Paraaortic lymph node (tissue), 1 donor: ENCODE measurements around the genes MAP7, OLIG3 and PBOV1.

DNA sequence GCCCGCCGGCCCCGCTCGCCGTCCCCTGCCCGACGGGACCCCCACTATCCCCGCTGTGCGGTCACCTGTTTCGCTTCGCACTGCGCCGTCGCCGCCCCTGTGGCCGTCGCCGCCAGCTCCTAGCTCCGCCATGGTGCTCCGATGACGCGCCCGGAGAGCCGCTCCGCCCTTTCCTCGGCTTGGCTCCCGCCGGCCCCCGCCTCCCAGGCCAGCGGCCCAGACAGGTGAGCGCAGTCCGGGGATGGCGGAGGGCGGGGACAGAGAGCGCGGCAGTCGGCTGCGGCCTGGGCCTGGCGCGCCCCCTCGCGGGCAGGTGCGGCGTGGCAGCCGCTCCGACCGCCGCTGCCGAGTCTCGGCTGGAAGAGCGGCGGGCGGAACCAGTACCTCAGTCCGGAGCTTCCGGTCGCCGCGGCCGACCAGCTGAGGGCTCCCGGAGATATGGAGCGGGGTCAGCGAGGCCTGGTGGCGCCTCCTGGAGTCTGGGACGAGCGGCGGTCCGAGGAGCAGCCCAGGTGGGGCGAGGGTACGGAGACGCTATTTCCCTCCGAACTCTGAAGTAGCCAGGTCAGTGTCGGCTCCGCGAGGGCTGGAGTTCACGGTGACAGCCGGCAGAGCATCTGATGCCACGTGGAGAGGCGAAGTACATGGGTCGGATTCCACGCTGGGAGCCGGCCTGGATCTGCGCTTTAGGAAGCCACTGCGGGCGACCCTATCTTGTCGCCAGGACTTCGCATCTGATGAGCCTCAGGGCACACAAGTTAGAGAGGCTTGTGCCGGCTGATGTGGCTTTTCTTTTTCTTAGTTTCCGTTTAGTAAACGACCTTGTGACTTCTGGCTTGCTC, at the start of gene MAP7:
MAP7 (minus strand) TSS at position 146 of the 842 bp plus-strand sequence.
- PRO-cap = no peak

DNA sequence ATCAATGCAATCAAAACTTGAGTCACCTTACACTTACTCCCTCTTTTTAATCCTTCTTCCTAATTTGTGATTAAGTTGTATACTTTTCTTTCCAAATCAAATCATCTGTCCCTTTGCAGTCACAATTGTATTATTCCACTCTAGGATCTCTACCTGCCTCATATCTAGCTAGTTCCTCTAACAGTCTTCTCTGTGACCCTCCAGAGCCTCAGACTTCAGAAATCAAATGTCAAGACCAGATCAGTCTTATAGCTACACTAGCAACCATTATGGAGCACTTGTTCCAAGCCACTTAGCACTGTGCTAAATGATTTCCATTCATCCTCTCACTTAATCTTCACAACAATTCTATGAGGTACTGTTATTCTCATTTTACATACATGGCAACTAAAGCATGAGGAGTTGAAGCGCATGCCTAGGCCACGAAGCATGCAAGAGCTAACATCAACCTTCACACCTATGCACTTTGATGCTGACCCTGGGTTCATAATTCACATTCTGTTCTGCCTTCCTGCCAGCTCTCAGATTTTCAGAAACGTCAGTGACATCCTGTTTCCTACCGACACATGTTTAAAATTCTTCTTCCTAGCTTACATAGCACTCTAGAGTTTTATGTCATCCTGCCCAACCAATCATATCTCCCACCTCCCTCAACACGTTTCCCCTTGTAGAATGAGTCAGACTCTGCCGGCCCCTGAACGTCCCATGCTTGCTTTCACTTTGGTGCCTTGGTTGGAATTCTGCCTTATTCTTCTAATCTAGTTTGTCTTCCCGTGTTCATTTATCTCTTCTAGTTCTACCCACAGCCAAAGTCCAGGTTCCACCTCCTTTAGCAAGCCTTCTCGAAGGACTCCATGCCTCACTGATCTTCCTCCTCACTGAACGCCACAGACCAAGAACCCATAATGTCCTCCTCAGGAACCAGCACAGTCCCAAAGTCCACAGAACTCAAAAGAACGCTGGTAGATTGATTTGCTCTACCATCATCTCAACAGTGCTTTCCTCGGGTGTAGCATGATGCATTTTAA, 97.1 kb upstream of the MAP7 start:
- PRO-cap = bidirectional peak, plus-strand start at position 680 of the sequence, minus-strand start at position 566 of the sequence

GRCh38 chr6:137025780-137026095, 19.0 kb downstream of the IL20RA start:
- PRO-cap = no peak

DNA sequence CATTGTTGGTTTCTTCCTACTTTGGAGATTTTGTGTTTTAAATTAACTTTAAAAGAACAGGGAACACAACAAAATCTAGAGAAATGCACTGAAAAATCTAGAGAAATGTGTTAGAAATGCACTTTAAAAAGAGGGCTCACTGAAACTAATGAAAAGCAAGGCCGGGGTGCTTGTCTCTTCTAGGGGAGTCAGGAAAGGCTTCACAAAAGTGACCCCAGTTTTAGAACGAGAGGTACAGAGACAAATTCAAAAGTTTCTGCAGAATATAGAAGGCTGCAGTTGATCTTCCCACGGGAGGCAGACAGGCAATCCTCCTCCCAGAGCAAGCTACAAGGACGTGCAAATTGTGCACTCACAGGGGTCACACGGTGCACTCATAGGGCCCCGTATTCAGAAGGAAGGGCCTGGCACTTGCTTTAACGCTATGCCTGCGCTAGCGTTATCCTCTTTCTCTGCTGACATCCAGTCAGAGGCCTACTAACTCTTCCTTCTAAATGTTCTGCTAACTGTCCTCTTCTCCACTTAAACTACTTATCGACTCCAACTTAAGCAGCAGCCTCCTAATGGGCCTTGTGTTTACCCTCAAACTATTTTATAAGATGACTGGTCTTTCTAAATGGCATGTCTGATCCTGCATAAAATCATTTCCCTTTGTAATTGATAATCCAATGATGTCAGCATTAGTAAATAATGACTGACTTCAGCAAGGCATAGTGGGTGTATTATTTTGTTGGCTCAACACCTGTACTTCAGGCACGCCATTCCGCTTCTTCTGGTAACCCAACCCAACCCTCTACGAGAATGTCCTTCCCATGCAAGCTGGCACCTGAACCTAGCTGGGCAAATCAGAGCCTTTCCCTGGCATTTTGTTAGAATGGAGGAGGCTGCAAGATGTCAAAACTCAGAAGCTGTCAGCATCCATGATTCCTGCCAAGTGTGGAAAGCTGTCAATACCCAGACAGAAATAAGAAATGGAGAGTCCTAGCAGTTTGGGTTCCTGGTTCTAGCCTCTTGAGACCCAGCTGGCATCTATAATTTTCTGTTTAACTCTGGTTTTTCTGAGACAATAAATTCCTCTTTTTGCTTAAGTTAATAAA, 2.2 kb downstream of the IFNGR1 start:
- PRO-cap = no peak

DNA sequence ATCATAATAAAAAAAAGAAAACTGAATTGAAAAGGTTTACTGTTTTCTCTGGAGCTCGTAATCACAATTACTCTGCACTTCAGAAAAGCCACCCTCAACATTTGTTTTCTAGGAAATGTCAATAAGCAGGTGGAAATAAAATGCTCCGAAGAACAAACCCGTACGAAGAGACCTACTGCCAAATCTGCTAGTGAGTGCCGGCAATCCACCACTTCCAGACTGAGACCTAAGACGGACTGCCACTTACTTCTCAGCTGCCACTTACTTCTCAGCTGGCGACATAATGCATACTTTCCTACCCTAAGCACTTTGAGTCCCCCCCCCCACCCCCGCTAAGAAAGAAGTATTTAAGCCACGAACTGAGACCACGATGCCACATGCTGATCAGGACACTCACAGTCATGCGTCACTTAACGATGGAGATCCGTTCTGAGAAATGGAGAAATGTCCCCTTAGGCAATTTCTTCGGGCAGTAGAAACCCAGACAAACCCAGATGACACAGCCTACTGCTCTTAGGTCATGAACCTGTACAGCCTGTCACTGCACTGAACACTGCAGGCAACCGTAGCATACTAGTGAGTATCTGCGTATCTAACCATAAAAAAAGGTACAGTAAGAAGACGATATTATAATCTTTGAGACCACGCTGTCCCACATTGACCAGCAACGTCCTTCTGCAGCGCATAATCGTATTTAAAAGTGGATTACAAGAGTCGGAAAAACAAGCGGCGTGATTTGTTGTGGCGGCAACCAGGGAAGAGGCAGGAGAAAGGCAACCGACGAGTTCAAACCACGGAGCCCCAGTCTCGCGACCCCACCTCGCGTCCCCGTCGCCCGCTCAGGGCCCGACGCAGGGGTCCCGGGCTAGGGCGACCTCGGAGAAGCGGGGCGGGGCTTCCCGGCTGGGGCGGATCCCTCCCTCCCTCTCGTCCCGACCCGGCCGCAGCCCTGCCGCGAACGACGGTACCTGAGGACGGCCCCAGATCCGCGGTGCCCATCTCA, 609 bp downstream of the IFNGR1 start:
- PRO-cap = bidirectional peak, plus-strand start at position 376 of the sequence, minus-strand start at position 221 of the sequence

DNA sequence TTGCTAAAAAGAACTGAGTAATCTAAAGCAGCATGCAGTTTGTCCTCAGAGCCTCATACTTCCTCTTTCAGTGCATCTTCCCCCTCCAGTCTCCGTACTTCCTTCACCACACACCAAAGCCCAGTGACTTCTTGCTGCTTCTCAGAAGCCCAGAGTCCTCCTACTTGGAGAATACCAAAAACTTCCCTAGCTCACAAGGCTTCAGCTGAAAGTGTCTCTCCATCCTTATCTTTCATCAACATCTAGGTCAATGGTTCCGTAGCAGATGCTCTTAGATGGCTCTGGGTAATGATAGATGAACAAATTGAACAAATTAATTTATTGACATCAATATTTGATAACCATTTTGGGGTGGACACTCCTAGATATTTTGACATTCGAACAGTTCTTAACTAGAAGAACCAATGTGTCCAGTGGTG, 5.8 kb upstream of the IFNGR1 start:
- PRO-cap = no peak

GRCh38 chr6:137370651-137371212, 123.5 kb downstream of the OLIG3 start:
- PRO-cap = no peak

DNA sequence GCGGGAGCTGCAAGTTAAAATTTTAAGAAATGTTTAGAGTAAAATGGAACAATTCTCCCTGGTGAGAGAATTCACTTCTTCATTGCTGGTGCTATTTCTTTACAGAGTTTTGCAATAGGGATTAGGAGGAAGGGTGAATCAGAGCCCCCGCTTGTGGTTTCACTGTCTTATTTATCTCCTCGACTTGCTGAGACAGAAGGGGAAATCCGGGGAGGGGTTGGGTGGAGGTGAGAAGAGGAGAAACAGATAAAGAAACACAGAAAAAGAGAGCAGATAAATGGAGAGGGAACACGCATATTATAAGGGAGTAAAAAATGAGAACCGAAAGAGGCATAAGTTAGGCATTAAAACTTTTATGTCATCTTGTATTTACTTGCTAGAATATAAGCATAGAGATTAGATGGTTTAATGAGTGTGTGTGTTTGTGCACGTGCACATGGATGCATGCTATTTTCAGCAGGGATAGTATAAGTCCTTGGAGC, 105.0 kb downstream of the OLIG3 start:
- PRO-cap = unidirectional peak, plus-strand start at position 261 of the sequence

GRCh38 chr6:137494218-137494482, at the start of gene OLIG3:
TSS of gene OLIG3 (minus strand) at chr6:137494394.
- PRO-cap = no peak

GRCh38 chr6:137648098-137648404, 153.9 kb upstream of the OLIG3 start:
- PRO-cap = no peak

- PRO-cap = no peak
Observed at GRCh38 chr6:137690095-137690387, 177.0 kb upstream of the TNFAIP3 start.

- PRO-cap = no peak
Observed at GRCh38 chr6:137731894-137732552, 135.0 kb upstream of the TNFAIP3 start.

DNA sequence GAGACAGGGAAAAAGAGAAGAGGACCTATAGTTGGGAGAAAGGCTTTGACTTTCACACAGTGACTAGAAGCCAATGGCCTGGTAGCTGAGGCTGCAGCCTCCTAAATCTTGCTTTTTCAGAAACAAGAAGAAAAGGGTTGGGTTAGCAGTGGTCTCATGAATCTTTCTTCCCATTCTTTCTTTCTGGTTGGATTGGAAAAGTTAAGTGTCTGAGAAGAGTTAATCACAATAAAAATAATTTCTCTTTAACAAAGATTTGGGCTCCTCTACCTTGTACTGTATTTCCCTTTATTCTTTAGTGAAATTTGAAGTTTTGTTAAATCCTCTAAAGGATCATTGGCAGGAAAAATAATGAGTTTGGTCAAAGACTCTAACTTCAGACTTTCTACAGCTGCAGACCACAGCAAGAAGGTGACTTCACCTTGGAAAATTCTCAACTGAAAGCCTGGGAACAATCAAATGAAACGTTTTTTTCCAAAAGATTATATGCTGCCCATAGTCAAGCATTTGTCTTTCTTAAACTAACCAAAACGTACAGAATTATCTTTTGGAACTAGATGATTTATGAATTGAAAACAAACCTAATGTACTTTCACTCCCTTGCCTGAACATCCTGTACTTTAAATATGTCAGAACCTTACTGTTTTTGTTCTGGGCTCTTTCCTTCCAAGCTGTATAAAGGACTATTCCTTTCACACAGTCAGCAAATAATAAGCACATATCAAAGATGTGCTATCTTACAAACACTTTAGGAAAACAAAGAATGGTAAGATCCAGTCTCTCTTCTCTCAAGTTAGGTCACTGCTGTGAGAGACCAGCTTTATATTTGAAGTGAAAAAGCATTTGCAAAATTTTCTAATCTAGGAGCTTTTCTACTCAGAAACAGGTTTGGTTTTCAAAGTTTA, 62.5 kb upstream of the TNFAIP3 start:
- PRO-cap = no peak

GRCh38 chr6:137879387-137880358, 12.6 kb downstream of the TNFAIP3 start:
- PRO-cap = no peak

DNA sequence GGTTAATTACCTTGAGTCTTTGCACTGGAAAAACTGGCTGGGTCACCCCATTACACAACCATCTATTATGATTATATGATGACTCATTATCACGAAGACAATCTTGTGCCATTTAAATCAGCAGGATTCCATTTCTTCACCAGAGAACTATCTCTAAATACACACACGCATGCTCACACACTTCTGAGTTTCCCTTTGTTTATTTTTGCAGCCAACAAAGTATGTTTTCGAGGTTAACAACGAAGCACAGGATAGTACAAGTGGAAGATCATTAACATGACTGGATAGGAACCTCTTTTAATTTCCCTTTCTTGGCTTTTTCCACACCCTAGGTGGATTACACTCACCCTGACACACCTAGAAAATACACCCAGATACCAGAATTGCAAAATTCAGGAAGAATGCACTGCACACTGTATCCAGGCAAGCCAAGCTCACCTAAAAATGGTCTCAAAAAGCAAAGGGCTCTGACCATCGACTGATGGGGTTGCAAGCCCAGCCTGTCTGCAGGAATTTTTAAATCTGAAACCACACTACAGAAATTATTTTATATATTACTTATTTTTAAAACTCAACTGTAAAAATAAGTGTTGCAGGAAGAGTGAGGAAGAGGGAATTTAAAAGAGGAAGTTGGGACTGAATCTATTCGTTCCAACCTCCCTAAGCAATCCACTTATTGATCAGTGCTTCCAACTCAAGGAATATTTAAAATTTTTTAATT, 18.7 kb downstream of the PERP start:
- PRO-cap = no peak

DNA sequence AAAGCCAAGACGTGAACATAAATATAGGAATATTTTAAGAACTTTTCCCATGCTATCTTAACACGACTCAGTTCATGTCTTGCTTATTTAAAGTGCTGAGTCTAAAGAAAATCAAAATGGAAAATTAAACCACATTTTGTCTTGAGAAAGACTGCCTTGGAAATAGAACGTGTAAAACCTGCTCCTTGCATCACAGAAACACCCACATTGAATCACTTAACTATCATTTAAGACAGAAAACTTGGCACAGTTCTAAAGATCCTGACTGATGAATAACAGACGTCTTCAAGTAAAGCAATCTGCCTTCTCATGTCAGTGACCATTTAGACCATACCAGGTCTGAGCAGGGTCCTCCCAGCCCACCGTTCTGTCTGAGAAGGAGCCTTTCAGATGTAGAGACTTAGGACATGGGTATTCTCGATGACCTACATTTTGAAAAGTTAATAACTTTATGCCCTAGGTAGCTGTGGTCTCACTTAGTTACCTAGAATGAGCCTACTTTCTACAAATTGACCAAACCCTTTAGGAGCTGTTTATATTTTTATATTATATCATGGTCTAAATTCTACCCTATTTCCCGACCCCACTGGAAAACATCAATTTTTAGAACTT, 7.3 kb downstream of the PERP start:
- PRO-cap = no peak

GRCh38 chr6:138102390-138102894, 4.8 kb downstream of the PERP start:
- PRO-cap = no peak

- PRO-cap = no peak
Observed at GRCh38 chr6:138105802-138106768, 1.1 kb downstream of the PERP start.

GRCh38 chr6:138218201-138218834, at the start of gene PBOV1:
TSS of gene PBOV1 (minus strand) at chr6:138218491.
- PRO-cap = no peak

GRCh38 chr6:138406458-138406772, 2.4 kb downstream of the HEBP2 start:
- PRO-cap = no peak